Pericardium (tissue), 1 donor: ENCODE measurements around a stretch of chr11.

DNA sequence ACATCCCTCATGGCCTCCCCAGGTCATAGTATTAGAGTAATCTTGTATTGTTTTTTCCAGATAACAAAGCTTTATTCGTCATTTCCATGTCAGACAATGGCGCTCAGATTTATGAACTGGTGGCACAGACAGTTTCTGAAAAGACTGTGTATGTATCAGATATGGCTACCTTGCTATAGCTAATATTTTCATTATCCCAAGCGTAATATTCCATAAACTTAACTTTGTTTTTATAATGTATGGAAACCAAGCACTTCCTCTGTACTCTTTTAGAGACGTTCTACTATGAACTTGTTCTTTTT lies 35.0 kb upstream of the GRIK4 start:
- RRBS, result no CpG with 5 or more reads among the region's 4 CpGs

DNA sequence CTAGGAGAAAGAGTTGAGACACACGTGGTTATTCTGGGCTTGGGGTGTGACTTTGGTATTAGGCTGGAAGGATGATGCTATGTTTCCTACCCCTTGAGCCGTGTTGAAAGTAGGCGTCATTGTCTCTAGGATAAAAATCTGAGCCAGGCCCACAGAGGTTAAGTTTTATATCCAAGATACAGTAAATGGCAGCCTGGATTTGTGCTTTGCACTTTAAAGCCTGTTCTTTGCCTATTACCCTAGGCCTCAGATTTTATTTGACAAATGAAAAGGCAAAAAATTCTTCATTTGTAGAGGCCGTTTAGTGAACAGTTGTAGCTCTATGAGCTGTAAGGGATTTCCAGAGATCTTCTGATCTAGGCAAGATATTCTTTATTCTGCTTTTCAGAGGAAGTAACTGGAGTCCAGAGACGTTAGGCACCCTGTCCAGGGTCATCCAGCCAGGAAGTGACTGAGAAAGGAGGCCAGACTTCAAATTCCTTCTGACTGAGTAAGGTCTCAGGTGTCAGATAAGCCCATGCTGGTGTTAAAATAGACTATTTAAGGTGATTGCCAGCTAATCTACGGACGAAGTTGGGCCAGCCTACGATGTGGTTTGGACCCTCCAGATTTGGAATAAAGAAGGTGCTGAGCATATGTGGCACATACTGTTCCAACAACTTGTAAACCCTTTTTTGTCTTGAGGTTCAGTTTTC lies 54.5 kb downstream of the GRIK4 start:
- RRBS, result no CpG with 5 or more reads among the region's 8 CpGs

DNA sequence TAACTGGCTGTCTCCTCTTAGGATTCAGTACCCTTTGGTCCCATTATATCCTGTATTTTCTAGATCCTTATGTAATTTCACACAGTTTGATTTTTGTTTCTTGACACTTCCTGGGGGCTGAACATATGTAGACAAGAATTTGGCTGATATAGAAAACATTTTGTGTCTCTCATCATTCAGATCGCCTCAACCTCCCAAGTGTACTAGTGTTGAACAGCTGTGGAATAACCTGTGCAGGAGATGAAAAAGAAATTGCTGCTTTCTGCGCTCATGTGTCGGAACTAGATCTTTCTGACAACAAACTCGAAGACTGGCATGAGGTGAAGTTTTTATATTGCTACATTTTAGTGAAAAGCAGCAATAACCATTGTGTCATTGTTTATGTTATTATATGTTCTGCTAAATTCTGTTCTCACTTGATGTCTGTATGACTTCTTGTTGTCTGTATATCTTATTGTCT lies 23.5 kb downstream of the TBCEL start:
- RRBS, result no CpG with 5 or more reads among the region's 4 CpGs

DNA sequence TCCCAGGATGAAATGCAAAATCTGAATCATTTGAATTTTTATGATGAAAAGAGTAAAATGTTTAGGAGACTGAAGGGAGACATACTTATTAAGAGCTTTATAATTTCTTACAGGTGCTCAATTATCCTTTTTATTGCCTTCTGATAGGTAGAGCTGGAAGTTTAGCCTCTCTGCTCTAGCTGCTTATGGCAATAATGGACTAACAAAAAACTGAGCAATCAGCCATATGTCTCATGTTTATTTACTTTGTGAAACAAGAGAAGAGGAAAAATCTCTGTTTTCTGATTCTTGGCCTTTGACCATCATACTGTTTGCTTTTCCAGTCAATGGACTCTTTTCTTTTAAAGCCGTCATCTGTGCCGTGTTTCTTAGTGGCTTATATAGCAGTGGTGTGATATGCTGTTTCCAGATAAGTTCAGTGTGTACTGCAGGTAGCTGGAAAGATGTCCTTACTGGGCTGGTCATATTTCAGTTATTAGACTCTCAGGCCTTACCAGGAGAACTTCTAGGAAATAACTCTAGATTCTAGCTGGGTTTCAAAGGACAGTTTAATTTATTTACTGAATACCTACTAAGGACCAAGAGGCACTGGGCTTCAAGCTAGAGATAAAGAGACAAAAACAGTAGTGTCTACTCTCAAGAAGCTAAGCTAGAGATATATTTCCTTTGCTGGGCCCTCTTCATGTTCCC lies 33.6 kb upstream of the TECTA start:
- RRBS, result no CpG with 5 or more reads among the region's 2 CpGs

- RRBS, result no CpG with 5 or more reads among the region's 3 CpGs
Observed at GRCh38 chr11:121357714-121358219, 65.2 kb downstream of the SC5D start.

GRCh38 chr11:121450387-121450993 lies 1.6 kb upstream of the SORL1 start:
- RRBS, result no CpG with 5 or more reads among the region's 2 CpGs

DNA sequence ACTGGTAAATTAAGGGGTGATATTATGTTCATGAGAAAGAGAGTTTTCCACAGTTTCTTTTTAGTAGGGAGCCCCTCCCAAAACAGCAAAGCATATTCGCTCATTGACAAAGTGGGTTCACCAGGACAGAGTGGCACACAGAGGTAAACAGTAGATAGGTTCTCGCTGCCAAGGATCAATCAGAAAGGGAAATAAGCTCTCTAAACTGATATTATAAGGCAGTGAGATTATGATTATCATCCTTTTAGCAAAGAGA lies 11.1 kb downstream of the SORL1 start:
- RRBS, result no CpG with 5 or more reads among the region's 2 CpGs

DNA sequence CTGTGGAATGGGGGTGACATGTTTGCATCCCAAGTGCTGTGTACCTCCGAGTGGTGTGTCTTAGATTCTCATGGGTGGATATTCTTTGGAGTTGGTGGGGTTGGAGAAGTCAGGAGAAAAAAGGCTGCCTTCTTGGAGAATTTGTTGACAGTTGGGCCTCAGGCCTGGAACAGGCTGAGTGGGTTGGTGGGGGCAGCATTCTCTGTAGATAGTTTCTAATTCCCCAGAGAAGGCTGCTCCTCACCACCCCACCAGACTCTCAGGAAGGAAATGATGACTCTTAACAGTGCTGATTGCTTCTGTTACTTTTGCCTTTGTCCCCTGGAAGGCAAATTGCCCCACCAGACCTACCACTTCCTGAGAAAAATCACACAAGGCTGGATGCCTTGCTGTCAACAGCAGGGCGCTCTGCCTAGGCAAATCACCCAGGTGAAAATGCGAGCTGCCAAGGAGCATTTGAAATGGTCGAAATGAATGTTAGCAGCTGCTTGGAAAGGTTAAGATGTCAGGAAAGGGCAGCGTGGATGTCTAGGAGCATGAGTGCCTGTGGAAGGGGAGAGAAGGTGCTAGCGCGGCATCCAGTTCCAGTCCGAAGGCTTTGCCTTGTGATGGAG lies 30.3 kb downstream of the SORL1 start:
- RRBS, result no CpG with 5 or more reads among the region's 8 CpGs

GRCh38 chr11:121494156-121495069 lies 42.3 kb downstream of the SORL1 start:
- RRBS, result no CpG with 5 or more reads among the region's 9 CpGs

GRCh38 chr11:121495905-121496657 lies 44.0 kb downstream of the SORL1 start:
- RRBS, result no CpG with 5 or more reads among the region's 4 CpGs

- RRBS, result no CpG with 5 or more reads among the region's 4 CpGs
Observed at GRCh38 chr11:121496972-121497534, 44.9 kb downstream of the SORL1 start.

- RRBS, result no CpG with 5 or more reads among the region's 12 CpGs
Observed at GRCh38 chr11:121551466-121552415, 99.6 kb downstream of the SORL1 start.

DNA sequence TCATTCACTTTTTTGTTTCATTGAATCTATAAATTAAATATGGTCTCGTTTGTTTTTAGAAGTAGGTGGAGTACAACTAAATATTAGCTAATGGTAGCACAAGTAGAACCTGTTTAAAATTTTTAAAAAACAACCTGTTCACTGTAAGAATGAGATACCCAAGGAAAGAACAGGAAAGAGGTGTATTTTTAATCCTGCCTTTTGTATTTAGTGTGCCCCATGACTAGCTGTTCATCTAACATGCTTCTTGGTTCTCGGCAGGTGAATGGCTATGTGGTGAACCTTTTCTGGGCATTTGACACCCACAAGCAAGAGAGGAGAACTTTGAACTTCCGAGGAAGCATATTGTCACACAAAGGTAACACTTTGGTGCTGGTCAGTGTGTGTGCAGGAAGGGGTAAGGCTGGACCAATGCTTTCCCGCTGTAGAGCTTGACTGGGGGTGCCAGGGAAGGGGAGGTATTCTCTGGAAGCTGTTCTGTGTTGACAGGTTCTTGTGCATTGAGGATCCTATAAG lies 160.4 kb downstream of the SORL1 start:
- RRBS, result no CpG with 5 or more reads among the region's 4 CpGs

DNA sequence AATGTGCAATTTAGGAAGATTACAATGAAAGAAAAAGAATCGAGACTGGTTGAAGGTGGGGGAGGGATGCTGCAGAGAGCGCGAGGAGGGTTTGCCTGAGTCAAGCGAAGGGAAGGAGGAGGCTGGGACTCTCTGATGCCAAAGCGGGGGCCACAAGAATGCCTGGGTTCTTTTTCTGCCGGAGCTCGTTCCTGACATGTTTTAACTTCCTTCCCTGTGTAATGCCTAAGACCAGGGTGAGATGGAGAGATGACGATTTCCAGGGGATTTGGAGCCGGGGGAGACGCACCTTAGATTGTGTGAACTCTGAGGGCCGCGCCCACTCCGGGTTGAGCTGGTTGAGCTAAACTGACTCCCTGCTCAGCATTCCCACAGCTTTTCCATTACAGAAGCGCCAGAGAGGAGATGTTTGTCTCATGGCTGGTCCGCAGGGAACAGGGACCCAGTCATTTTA lies 271.2 kb downstream of the SORL1 start:
- RRBS, result 23% methylated on average over 8 of the region's 15 CpGs

DNA sequence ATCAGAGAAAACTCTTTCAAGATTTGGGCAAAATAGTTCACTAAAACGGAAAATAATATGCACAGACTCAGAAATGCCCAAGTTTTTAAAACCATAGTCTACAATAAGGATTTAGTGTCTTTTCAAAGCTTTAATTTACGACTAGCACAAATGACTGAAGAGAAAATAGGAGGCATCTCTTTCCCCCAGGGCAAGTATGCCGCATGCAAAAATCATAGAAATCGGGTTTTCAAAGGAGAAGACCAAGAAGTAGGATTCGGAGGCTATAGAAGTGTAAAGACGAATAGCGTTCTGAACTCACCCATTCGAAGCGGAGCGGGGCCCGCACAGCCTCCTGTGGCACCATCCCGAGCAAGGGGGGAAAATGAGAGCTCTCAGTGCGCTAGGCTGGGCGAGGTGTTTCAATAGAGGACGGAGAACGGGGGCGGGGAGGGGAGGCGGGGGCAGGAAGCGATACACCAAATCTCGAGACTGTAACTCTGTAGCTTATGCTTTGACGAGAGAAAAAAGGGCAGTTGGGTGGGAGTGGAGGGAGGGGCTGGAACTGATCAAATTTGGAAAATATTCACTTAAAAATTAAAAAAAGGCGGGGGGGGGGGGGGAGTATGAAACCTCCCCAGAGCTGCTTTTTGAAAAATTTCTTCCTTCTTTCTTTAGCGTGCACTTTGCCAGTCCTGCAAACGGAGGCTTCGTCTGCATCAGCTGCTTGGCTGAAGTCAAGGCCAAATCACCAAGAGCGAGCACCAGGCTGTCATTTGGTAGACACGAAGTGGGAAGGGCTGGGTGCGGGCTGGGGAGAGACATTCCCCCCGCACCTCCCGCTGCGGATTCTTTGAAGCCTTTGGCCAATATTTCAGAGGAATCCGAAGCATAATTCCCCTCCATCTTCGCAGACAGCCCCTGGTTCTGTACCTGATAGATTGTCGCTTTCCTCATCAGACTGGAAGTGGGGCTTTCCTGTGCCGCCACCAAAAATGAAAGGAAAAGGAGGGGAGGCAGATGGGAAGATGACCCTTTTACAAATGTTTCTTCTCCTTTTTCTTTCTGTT lies 15.6 kb downstream of the BLID start:
- RRBS, result no CpG with 5 or more reads among the region's 35 CpGs

DNA sequence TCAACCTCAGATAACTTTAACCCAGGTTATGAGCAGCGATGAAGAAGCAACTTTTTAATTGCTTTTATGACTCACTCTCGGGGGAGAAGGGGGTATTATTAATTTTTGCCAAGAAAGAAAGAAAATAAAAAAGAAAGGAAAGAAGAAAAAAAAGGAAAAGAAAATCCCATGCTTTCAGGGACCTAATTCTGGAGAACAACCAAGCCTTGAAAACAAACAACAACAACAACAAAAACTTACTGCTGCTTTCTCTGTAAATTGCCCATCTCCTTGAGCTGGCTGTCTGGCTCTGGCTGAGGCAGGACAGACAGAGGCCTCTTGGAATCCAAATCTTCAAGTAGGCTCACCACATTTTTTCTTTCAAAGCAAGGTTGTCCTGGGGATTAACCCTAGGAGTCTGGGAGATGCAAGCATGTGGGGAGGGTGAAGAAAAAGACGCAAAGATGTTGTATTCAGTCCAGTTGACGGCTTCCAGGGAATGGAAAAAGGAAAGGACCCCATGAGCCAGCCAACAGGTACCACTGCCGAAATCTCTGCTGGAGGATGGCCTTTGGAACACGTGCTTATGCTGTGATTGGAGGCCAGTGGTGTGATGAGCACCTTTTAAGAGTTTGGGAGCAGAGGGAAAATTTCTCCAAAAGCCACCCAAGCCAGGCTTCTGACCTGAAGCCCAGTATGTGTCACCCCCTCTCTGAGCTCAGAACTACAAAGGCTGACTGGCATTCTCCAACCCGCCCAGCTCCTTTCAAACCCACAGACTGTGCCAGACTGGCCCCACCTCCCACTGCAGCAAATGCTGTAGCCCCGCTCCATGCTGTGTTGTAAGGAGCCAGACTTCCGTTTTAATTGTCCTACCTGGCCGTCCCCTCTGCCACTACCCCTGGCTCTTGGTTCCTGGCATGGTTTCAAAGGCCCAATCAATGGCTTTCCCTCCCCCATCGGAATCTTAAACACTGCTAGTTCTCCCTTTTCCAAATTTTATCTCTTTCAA lies 10.9 kb downstream of the BLID start:
- RRBS, result no CpG with 5 or more reads among the region's 11 CpGs

- RRBS, result no CpG with 5 or more reads among the region's 2 CpGs
Observed at GRCh38 chr11:122146481-122146742, 30.4 kb upstream of the BLID start.

DNA sequence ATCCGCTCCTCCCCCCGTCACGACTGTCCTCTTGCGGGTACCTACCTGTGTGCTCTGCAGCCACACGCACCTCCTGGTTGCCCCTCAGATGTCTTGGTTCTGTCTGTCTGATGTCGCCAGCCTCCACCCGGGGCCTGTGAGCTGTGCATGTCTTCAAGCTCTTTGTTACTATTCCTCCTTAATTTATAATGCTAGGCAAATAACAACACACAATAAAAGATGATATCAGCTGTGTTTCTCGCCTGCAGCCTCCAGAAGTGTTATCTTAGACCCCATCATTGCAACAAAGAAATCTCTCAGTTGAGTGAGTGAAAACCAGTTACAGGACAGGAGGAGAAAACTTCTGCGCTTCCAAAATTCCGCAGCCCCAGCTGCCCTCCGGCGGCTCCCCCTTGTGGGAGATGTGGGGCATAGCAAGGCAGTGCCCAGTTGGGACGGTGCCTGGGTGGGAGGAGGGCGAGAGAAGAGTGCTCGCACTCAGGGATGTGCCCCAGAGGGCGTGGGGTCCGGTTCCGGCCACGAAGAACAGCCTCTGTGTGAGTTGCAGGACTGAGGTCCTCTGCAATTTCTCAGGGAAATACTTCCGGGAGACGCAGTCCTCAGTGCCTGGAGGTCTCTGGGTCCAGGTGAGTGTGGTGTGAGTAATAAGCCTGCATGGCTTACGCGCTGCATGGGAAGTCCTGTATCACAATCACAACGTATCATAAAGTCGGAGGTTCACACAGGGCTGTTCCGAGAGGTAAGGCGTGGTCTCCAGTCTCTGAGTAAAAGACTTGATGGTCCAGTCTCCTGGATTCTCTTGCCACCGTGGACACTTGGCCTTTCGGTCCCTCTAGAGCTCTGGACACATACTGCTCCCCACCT lies 86.9 kb upstream of the BLID start:
- RRBS, result 9% methylated on average over 3 of the region's 29 CpGs

DNA sequence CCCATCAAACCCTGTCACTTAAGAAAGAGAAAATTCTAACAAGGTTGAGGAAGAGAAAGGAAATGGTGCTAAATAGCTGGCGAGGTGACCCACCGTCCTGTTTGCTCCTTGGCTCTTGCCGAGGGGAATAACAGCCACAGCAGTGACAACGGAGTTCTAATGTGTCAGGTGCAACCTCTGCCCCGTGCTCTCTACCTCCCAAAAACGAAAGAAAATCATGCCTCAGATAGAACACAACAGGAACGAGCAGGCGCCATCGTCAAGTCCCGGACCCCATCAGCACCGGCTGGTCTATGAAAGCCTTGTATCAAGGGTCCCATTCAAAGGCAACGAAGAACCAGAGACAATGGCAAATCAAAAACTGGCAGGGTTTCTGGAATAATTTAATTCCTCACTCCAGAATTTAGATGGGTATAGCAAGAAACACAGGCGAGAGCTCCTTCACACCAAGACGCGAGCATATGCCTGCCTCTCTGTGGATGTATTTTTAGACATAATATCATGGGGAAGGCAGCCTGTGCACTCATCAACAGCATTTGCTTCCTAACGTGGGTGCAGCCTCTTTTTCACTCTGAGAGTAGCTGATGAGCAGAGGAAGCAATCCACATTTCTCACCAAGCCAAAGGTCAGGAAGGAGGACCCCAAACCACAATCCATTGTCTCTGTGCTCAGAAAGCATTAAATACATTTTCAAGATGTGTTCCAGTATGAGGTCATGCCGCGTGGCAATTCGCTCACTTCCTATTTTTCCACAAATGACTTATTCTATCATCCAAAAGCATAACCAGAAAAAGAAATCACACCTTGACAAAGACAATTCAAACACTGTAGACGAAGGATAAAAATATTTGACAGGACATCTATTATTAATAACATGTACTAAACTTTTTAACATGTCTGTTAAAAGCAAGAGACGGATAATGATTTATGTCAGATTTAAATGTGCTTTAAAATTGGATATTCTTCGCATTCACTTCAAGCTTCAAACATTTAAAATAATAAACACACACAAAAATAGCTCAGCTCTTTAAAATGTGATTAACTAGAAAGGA lies 193.5 kb upstream of the BLID start:
- RRBS, result no CpG with 5 or more reads among the region's 22 CpGs

DNA sequence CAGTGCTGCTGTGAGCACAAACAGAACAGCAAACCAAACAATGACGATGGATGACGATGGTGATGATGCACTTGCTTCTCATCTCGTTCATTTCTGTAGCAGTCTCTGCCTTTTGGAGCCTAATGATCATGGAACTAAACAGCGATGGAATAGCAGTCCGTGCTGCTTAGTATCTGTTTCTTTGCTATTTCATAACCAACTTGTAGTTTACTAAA lies 220.7 kb upstream of the BLID start:
- RRBS, result no CpG with 5 or more reads among the region's 5 CpGs